ENCODE data around the gene NAXD.

DNA sequence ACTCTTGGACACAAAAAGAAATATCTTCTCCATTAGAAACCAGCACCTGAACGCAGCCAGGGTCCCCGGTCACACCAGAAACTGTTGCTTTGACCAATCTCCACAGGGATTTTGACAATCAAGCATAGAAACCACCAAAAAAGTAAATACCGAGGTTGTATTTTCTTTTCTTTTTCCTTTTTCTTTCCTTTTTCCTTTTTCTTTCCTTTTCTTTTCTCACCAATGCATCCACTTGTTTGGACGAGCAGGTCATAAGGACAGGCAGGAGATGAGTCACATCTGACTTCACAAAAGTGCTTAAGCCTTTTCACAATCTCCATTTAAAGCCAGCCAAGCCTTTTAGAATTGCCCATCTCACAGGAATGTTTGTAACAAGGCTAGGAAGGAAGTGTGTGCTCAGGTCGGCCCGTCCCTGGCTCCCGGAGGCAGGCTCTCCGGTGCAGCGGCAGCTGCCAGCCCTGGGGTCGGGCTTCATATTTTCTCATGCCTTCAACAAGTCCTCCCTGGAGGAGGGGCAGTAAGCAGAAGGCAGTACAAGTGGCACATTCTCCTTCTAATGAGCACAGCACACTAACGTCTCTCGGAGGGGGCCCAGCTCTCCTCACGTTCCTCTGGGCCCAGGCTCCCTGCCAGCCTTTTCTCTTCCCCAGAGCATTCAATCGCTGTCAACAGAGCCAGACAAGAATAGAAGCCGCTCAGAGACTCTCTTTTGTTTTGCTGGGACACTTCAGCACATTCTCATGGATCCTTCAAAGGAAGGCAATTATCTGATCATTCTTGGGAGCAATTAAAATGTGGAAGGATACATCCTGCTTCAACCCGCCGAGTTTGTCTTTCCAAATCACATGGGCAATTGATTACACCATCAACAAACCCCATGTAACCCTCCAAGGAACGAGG is 180.5 kb downstream of the COL4A1 start:
- RRBS: no CpG with 5 or more reads among the region's 18 CpGs

GRCh38 chr13:110129593-110130005 is 177.4 kb downstream of the COL4A1 start:
- RRBS: 94% methylated on average over 5 of the region's 10 CpGs

DNA sequence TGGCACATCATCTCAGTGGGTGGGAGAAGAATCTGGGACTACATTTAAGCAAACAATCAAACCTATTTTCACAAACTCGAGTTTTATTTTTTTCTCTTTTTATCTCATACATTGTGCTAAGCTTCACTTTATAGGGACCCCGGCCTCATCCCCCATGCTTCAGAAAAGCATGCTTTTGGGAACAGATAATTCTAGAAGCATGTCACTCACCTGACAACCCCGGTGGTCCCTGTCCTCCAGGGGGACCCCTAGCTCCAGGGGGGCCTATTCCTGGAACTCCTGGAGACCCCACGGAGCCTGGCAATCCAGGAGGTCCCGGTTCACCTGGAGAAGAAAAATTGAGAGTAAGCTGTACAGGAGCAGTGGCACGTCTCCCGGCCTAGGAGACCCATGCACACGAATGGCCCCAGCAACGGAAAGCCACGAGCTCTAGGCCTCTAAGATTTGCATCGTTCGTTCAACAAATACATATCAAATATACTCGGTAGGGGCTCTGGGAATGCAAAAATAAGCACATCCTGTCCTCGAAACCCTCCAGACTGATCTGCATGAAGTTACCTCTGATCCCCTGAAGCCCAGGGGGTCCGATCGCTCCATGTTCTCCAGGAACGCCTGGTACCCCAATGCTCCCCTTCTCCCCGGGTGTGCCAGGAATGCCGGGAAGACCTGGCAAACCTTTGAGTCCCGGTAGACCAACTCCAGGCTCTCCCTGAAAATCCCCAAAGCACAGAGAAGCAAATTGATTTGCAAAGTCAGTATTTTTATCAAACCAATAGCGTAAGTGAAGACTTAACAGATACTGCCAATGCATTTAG is 128.0 kb downstream of the COL4A1 start:
- RRBS: 93% methylated on average over 4 of the region's 21 CpGs

DNA sequence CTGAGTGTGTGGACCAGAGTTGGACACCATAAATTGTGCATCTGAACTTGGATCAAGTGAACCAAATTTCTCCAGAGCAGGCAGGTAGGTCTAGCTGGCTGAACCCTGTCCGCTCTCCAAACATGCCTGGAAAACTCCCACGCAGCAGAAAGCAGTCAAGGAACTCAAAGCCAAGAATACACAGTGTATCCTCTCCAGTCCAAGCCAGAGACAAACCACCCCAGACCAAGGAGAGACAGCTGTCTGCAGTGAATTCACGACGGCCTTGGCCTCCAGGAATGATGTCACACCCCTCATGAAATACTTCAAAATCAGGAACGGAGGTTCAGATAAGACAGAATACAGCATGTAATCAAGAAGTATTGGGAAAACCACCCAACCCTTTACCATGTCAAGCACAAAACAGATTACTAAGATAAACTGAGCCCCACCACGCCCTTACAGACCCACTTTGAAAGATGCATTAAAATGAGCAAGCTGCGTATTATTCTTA is 44.0 kb downstream of the COL4A1 start:
- RRBS: no CpG with 5 or more reads among the region's 7 CpGs

- RRBS: no CpG with 5 or more reads among the region's 12 CpGs
Measured at GRCh38 chr13:110266836-110267460, 40.0 kb downstream of the COL4A1 start.

DNA sequence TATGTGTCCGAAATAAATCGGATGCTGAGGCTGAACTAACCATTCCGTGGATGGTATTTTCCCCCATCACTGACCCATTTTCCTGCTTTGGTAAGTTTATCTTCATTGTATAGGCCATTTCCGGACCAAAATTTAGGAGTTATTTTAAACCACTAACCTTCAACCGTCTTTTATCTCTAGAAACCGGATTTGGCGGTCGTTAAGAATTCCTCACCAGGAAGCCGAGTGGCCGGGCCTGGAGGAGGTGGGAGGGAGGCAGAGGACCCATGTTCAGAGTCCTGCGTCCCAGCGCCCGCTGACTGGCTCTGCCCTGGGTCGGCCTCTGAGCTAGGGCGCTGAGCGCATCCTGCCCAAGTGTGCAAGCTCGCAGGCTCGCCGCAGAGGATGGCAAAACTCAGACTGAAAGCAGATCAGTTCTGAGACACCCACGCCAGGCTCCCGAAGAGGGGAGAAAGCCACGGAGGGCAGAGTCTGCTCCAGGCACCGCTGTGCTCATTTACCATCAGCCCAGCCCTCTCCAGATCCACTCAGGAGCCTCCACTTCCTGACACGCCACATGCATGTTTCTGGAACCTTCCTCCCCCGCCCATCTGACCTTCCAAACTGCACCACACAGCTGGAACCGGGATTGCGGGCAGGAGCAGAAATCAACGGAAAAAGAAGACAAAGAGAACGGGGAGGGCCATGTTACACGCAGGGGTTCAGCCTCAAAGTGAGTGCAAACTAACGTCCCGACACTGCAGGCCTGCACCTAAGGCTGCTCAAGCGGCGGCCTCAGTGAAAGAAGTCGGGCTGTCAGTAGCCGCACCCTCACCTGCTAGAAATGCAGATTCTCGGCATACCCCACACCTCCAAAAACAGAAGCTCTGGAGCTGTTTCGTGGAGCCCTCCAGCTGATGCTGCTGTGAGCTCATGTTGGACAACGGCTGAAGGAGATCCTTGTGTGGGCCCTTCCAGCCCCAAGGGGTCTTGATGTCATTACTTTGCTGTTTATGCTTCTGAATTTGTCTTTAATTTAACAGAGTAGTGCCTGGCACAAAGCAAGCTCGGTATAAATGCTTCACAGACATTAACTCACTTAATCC is 8.2 kb downstream of the COL4A1 start:
- RRBS: 100% methylated on average over 1 of the region's 40 CpGs

DNA sequence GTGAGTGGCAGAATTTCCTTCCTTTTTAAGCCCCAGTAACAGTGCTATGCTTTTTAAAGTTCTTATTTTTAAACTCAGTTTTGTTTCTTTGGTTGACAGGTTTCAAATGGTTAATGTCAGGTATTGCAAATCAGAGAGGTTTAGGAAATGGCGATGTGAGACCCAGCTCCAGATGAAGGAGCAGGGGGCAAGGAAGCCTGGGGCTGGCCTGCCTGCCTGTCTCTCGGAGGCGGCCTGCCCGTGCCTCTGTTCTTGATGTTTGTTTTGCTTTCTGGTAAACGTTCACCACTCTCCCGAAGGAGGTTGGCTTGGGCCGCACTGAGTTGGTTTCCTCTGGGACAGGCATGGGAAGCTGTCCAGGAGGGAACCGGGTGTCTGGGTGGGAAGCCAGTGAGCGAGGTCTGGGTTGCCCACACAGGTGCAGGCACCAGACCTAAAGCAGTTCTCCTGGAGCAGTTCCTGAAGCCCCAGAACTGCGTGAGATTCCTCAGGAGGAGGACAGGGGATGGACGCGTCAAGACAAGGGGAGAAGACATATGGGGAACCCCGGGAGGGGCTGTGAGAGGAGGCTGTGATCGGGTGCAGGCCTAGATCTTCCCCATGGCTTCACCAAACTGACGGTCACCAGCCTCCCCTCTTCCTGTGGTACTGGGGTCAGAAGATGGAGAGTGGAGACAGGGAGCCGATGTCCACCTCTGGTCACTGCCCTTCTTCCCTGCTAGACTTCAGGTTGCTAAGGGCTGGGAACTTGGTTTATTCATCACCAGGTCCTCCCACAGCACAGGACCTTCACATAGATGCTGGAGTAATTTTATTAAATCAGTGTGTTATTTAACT is 15.1 kb downstream of the COL4A2 start:
- RRBS: no CpG with 5 or more reads among the region's 16 CpGs

- RRBS: no CpG with 5 or more reads among the region's 11 CpGs
Measured at GRCh38 chr13:110336437-110337082, 29.5 kb downstream of the COL4A2 start.

GRCh38 chr13:110501314-110501709 is 60.2 kb downstream of the RAB20 start:
- RRBS: no CpG with 5 or more reads among the region's 9 CpGs

DNA sequence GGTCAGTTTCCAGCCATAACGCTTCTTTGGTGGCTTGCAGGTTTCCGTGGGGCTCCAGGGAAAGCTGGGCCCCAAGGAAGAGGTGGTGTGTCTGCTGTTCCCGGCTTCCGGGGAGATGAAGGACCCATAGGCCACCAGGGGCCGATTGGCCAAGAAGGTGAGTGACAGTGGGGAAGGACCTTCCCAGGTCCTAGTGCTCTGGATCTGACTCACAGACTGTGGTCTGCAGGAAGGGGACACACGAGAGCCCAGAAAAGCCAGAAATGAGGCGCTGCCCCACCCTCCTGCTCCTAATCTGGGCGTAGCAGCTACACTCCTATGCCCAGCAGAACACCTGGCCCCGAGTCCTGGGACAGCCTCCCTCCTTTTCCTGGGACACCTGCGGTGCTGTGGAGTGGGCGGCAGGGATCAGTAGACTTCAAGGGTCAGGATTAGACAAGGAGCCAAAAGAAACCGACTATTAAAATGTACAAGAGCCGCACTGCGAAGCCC is 57.4 kb downstream of the RAB20 start:
- RRBS: no CpG with 5 or more reads among the region's 14 CpGs

DNA sequence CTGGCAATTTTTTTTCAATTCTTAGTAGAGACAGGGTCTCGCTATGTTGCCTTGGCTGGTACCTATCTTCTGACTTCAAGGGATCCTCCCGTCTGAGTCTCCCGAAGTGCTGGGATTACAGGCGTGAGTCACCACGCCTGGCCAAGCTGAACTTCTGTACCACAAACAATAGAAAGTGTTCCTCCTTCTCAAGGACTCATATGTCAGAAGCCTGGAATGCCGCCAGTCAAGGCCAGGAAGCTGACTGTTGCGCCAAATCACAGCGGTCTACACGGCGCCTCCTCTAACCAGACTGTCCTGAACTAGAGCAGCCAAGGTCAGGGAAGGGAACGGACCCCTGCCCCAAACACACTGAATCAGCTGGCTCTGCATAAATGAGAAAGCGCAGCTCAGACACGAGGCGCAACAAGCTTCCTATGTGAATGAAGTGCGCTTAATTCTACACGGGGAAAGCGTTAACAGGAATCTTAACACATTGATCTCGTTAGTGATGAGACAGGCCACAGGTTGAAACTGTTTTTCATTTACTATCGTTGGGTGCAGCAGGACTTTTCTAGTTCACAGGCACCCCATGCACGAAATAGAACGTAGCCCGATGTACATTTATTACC is 14.5 kb downstream of the RAB20 start:
- RRBS: no CpG with 5 or more reads among the region's 22 CpGs

GRCh38 chr13:110576700-110577302 is 15.3 kb upstream of the RAB20 start:
- RRBS: no CpG with 5 or more reads among the region's 7 CpGs

DNA sequence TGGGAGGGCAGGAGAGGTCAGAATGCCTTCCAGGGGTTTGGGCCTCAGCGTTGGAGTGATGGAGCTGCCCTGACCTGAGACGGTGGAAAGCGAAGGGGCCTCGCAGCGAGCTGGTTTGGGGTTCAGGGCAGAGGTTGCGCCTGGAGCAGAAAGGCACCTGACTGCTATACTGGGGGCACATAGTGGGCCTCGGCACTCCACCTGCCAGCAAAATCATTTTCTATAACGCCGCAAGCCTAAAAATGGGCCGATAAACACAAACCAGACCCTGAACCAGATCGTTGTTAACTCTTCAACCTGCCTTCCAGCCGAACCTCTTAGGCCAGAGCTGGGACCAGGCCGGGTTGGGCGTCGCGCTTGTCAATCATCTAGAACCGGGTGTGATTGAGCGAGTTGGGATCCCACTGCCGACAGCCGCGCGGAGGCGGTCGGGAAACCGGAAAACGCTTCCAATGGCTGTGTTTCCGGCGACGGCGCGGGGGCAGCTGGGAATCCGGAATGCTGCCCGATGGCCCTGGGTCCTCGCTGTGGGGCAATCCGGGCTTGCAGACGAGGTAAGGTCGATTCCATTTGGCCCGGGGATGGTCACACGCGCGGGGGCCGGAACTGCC is at the start of gene NAXD:
NAXD (plus strand) TSS at position 452 of the 611 bp plus-strand sequence.
- RRBS: 2% methylated on average over 13 of the region's 42 CpGs

GRCh38 chr13:110616737-110617074 is 1.4 kb downstream of the NAXD start:
- RRBS: no CpG with 5 or more reads among the region's 6 CpGs

- RRBS: no CpG with 5 or more reads among the region's 22 CpGs
Measured at GRCh38 chr13:110628721-110629317, 13.5 kb downstream of the NAXD start.

GRCh38 chr13:110642151-110643150 is 27.1 kb downstream of the NAXD start:
- RRBS: 93% methylated on average over 21 of the region's 49 CpGs

DNA sequence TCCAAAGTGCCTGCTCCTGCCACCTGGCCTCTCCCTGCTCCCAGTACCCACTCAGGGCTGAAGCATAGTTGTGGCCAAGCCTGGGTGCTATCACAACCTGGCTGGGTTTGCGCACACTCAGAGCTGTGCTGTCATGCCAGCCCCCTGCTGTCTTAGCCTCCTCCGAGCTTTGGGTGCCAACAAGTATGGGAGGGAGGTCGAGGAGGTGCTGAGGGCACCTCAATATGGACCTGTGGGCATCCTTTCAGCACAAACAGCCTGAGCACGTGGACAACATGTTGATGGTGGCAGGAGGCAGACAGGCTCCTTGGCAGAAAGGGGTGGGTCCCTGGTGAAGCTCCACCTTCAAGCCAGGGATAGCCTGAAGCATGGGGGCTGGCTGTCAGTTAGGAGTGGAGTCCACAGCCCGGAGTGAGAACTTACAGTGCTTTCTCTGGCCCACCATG is 79.6 kb downstream of the ING1 start:
- RRBS: no CpG with 5 or more reads among the region's 5 CpGs

- RRBS: no CpG with 5 or more reads among the region's 6 CpGs
Measured at GRCh38 chr13:110870491-110870767, 44.4 kb downstream of the ANKRD10 start.

DNA sequence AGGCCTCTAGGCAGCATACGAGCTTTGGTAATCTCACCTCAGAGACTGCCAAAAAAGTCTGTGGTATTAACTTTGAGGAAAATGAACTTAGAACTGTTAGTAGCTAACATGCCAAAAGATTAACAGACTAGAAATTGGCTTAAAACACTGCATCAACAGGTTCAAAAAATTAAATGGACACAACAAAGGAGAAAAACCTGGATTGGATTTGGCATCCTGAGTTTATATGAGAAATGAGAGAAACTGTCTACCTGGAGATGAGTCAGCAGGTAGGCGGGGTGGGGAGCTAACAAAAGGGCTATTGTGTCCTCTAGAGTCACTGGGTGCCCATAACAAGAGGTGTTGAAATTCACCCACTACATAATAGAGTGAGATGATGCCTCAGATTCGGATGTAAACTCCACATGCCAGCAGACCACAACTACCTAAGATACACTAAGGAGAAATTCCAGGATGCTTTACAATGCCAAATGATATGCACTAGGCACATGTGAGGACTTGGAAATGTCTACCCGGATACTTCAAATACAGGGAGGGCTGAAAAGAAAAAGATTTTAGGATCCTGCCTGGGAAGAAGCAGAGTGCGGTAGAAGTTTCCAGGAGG is 6.4 kb downstream of the ANKRD10 start:
- RRBS: no CpG with 5 or more reads among the region's 5 CpGs

DNA sequence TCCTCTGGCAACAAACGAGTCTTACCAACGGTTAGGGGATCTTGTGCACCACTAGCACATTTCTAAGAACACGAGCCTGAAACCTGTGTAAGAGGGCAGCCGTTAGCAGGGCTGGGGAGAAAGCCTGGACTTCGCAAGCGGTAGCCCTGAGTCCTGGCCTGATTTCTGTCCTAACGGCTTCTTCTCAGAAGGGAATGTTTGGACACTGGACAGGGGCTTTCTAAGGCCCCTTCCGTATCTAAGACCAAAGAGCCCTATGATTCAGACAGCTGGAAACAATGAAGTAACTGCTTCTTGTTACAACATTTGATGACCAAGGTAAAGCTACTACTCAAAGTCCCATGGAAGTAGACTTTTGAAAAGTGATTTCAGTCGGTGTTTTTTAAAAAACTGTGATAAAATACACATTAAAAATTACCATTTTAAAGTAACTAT is 2.2 kb downstream of the ANKRD10 start:
- RRBS: no CpG with 5 or more reads among the region's 9 CpGs